Mesothelial cell of epicardium (in vitro differentiated cells): Measurements from ENCODE around the genes TAC4 and DLX3.

- PRO-cap, result no peak
Measured at GRCh38 chr17:49388086-49388712, 26.1 kb upstream of the ZNF652 start.

GRCh38 chr17:49438255-49438984 is 23.7 kb upstream of the PHB1 start:
- PRO-cap, result no peak

DNA sequence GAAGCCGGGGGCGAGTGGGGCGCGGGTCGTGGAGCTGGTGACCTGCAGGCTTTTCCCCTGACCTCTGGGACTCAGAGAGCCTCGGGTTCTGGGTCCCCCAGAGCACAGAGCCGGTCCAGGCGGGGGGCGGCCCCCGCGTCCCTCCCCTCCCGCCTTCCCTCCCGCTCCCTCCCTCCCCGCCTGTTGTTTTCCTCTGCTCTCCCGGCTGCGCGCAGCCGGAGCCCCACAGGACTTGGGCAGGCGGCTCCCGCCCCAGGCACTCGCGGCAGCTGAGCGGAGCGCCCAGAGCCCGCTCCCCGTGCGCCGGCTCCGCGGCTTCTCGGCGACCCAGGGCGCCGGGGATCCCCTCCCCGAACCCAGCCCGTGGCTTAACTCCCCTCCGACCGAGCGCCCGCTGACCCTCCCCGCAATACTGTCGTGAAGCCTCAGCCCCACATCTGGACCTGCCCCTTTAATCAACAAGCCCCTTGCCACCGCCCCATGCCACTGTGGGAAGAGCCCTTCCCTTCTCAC is 975 bp downstream of the NXPH3 start:
- PRO-cap, result no peak

GRCh38 chr17:49577103-49577504 is 1.4 kb downstream of the NXPH3 start:
- PRO-cap, result no peak

DNA sequence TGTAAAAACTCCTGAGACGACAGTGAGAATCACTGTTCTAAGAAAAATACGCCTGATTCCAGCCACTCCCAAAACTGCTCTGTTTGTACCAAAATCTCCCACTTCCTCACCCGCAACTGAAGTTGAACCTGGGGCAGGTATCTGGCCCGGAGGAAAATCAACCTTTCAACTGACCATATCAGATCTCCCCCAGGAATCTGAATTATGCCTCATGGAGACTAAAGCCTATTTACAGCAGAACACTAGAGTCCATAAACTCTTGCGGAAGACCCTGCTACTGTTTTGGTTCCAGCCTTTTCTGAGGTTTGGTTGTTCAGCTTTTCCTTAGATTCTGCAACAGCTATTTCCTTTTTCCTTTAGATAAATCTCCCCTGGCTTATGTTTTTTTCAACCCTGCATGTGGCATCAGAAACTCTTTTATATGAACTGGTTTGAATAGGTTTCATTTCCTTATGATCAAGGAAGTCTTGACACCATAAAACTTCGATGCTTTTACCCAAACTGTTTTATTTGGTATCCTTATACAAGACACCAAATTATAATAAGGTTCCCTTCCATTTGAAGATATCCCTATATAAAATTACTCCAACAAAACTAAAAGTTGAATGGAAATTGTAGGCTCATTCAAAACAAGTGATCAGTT is 13.2 kb downstream of the SPOP start:
- PRO-cap, result no peak

- PRO-cap, result no peak
Measured at GRCh38 chr17:49798166-49798708, 9.8 kb downstream of the KAT7 start.

GRCh38 chr17:49847887-49848550 is at the start of gene TAC4:
Gene TAC4, minus strand, starts transcription at chr17:49848069.
- PRO-cap, result no peak

GRCh38 chr17:49851317-49851824 is 3.5 kb upstream of the TAC4 start:
- PRO-cap, result no peak

GRCh38 chr17:49894700-49895537 is 47.0 kb upstream of the TAC4 start:
- PRO-cap, result no peak

- PRO-cap, result no peak
Measured at GRCh38 chr17:49901741-49902321, 54.0 kb upstream of the TAC4 start.

DNA sequence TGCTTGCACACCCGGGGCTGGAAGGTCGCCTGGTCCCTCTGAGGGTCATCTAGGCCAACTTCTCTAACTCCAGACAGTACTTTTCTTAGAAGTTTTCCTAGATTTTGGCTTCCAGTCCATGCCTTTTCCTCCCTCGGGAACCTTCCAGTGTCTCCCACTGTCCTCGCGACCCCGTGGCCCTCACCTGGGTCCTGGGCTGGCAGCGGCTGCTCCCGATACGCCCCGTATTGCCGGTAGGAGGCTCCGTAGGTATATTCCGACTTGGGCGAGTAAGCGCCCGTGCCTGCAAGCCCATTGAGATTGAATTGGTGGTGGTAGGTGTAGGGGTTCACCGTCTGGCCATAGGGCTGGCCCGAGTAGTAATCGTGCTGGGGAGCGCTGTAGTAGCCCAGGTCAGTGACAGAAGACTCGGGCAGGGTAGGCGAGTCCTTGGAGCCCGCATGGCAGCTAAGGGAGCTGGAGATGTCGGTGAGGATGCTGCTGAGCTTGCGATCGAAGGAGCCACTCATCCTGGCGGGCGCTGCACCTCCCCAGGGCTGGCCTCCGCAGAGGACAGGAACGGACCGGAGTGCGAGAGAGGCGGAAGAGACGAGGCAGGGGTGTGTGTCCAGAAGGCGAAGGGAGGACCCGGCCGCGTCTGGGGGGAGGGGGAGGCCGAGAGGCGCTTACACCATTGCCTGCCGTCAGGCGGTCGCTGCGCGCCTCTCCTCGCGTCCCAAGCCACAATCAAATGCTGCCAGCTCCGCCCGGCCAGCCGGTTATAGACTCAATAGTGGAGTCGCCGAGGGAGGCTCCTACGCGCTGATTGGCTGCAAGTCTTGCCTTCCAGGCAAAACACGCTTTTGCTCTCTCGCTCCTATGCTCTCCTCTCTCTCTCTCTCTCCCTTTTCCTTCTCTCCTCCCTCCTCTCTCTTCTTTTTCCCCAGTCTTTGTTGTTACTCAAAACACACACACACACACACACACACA is at the start of gene DLX3:
Gene DLX3, minus strand, starts transcription at position 735 of the 969 bp plus-strand sequence.
- PRO-cap, result unidirectional peak, minus-strand start at position 731 of the sequence

DNA sequence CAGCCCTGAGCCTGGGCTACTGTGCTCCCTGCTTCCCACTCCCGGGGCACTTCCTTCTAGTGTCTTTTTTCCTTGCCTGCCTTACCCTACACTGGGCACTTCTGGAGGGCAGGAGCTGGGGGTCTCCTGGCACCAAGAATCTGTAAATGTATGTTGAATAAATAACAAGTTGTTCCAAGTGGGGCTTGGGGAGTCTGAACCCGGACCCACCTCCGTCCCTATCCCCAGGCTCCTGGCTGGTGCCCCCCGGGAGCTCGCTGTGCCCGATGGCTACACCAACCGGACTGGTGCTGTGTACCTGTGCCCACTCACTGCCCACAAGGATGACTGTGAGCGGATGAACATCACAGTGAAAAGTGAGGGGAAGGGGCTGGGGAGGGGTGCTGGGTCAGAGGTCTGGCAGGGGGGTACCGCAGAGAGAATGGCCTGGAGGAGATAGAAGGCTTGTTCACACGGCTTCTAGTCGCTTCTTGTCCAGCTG is 8.0 kb downstream of the ITGA3 start:
- PRO-cap, result no peak

DNA sequence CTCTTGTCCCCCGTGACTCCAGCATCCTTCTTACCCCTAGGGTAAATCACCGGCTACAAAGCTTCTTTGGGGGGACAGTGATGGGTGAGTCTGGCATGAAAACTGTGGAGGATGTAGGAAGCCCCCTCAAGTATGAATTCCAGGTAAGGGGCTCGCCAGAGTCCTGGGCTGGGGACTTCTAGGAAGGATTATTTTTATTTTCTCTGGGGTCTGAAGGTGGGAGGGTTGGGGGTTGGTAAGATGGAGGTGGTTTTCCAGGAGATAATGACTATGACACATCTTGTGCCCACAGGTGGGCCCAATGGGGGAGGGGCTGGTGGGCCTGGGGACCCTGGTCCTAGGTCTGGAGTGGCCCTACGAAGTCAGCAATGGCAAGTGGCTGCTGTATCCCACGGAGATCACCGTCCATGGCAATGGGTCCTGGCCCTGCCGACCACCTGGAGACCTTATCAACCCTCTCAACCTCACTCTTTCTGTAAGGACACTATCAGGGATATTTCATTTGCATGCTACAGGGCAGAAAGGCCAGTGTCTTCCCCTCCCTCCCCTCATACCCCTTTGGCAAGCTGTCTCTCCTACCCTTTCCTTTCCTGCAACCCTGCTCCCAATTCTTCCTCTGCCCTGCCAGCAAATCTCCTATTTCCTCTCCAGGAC is 16.2 kb upstream of the PDK2 start:
- PRO-cap, result no peak

- PRO-cap, result no peak
Measured at GRCh38 chr17:50100690-50101405, 5.7 kb downstream of the PDK2 start.

GRCh38 chr17:50184052-50185195 is 17.0 kb downstream of the COL1A1 start:
- PRO-cap, result no peak

DNA sequence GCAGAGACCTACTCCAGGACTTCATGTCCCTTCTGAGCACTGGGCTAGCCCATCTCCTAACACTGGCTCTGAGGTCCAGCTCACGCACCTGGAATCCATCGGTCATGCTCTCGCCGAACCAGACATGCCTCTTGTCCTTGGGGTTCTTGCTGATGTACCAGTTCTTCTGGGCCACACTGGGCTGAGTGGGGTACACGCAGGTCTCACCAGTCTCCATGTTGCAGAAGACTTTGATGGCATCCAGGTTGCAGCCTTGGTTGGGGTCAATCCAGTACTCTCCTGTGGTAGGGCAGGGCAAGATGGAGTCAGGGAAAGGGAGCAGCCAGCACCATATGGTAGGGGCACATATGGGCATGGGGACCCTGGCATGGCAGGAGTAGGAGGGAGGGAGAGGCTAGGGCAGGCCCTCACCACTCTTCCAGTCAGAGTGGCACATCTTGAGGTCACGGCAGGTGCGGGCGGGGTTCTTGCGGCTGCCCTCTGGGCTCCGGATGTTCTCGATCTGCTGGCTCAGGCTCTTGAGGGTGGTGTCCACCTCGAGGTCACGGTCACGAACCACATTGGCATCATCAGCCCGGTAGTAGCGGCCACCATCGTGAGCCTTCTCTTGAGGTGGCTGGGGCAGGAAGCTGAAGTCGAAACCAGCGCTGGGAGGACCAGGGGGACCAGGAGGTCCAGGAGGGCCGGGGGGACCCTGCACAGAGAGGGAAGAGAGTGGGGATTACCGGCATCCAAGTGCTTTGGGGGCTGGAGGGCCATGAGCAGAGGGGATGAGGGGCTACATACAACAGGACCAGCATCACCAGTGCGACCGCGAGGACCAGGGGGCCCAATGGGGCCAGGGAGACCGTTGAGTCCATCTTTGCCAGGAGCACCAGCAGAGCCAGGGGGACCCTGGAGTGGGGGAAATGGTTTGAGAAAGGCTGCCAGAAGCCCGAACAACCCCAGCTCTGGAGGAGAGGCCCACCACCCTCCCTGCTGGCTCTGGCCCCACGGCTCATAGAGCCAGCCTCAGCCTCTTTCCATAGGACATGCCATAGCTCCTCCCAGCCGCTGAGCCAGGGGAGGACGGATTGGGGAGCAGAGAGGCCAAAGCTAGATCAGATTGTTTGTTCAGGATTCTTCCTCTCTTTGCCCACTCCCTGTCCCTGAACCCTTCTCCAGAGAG is 14.8 kb downstream of the COL1A1 start:
- PRO-cap, result no peak

- PRO-cap, result no peak
Measured at GRCh38 chr17:50208858-50209085, 7.3 kb upstream of the COL1A1 start.

GRCh38 chr17:50257744-50258150 is 16.5 kb upstream of the TMEM92 start:
- PRO-cap, result no peak

GRCh38 chr17:50362834-50363671 is 9.9 kb downstream of the MRPL27 start:
- PRO-cap, result no peak

DNA sequence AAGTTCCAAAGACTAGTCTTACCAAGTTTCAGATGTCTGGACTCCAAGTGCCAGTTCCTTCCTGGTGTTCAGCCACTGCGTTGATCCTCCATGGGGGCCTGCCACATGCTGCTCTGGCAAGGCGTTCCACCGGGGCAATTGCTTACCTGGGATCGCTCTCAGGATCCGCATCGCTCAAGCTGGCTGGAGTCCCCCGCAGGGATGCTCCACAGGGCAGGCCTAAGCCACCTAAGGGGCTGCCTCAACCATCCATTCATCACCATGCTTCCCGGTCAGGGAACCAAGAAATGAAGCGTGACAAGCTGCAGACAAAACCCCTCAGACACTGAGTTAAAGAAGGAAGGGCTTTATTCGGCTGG is 6.3 kb upstream of the ACSF2 start:
- PRO-cap, result no peak